SK-N-MC (cell line): ENCODE data around the genes SLC18A3 and C10orf53.

DNA sequence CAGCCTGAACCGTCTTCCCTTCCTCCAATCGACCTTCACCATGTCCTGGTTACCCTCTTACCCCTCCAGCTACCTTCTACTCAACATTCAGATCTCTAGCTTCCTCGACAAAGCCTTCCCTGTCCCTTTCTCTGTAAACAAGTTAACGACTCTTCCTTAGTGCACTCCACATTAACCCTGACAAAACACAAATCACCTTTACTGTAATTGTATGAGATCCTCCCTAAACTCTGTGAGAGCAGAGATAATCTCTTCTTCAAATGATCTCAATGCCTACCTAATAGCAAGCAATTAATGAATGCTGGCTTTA lies 42.9 kb downstream of the ERCC6 start:
- RRBS = no CpG with 5 or more reads among the region's 4 CpGs

- RRBS = under 1% methylated on average over 16 of the region's 80 CpGs
Measured at GRCh38 chr10:49609884-49610580, at the start of gene SLC18A3. SLC18A3 (plus strand) TSS chr10:49610310.

GRCh38 chr10:49614113-49614682 lies 361 bp downstream of the CHAT start:
- RRBS = 13% methylated on average over 13 of the region's 42 CpGs

GRCh38 chr10:49679180-49679960 lies at the start of gene C10orf53:
C10orf53 (plus strand) TSS chr10:49679651.
- RRBS = no CpG with 5 or more reads among the region's 46 CpGs

DNA sequence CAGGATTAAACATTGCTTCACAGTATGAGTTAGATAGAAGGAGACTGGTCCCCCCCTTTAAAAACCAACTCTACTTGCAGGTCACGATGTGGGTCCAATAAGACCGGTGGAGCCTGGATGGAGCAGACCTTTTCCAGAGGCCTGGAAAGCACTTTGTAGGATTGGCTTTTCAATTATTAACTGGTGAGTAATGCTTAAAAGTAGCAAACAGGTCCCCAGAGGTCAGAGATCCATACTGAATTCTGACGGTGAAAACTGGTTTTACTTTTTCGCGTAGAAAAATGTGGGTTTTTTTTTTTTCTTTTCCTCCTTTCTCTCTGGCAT lies 74.9 kb upstream of the OGDHL start:
- RRBS = no CpG with 5 or more reads among the region's 5 CpGs

DNA sequence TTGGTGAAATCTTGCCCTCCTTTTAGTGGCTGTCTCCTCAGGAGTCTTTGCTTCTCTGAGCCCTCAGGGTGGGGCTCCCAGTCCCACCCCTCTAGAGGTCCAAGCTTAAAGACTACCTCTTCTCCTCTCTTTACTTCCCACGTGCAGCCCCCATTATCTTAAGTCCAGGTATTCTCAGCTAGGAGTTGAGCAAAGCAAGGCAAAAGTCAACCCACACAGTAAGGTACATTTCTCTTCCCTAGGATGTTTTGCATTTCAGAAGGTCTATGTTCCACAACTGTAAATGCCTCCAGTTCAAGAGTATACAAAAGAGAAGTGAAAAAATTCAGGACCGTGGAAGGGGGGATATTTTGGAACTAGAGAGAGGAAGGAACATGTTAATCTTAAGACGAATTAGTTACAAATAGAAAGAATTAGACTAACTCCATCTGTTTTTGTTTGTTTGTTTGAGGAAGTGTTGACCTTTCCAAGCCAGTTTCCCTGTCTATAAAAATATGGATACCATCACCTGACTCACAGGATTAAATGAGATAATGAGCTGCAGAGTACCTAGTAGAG lies 144.9 kb upstream of the ASAH2 start:
- RRBS = no CpG with 5 or more reads among the region's 3 CpGs

DNA sequence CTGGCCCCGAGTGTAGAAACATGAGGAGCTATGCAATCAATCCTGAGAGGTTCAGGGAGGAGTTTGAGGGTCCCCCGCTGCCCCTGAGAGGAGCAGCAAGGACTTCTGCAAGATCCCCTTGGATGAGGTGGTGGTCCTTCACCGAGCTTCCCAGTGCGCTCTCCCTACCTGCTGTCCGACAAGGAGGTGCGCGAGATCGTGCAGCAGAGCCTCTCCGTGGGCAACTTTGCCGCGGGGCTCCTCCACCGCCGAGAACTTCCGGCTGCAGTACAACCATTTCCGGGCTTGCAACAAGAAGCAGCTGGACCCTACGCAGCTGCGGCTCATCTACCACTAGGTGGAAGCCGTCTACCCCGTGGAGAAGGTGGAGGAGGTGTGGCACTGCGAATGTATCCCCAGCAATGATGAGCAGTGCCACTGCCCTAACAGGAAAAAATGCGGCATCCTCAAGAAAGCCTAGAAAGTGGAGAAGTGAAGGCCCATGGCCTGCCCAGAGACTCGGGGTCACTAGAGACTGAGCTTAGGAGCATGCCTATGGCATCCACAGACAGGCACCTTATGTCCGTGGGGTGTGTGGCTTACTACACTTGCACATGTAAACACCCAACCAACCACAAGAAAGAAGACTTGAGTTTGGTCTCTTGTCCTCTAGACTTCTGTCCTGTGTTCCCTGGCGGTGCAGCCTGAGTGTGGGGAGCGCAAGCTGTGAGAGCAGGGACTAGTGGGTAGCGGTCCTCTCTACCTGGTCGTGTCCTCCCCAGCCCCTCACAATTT lies 36.4 kb upstream of the SGMS1 start:
- RRBS = no CpG with 5 or more reads among the region's 27 CpGs

DNA sequence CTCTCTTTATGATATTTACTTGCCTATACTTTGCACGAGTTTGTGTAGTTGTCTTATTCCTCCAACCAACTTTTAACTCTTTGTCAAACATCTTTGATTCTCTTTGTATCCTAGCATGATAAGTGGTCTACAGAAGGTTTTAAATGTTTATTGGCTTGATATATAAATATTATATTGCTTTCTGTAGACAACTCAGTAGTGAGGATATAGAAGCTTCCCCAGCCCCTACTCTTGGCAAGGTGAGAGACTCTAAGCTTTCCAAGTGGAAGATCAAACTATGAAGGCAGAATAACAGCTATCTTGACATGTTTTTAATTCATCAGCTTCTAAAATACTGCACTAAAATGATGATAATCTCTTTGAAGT lies 65.6 kb downstream of the A1CF start:
- RRBS = no CpG with 5 or more reads among the region's 1 CpG

DNA sequence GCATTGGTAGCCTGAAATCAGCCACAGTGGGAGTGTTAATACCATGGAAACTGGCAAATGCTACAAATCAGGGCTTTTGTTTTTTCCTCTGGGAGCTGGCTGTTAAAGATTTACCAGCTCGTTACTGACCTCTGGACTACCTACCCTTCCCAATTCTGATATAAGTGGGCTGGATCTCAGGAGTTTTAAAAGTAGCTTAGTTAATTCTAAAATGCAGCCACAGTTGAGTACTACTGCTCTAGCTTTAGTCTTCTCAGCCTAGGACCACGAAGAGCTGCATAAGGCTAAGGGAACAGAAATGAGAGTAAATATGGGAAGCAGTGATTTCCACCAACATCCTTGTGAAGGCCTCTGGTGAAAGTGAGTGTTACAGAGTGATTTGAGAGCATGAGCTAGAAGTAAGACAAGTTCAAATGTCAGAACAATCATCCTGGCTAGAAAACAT lies 53.2 kb downstream of the A1CF start:
- RRBS = no CpG with 5 or more reads among the region's 2 CpGs

- RRBS = no CpG with 5 or more reads among the region's 4 CpGs
Measured at GRCh38 chr10:51080603-51080910, 6.3 kb downstream of the PRKG1 start.

GRCh38 chr10:51267838-51268575 lies 193.7 kb downstream of the PRKG1 start:
- RRBS = no CpG with 5 or more reads among the region's 12 CpGs

- RRBS = no CpG with 5 or more reads among the region's 3 CpGs
Measured at GRCh38 chr10:51487071-51487627, 212.2 kb downstream of the CSTF2T start.

DNA sequence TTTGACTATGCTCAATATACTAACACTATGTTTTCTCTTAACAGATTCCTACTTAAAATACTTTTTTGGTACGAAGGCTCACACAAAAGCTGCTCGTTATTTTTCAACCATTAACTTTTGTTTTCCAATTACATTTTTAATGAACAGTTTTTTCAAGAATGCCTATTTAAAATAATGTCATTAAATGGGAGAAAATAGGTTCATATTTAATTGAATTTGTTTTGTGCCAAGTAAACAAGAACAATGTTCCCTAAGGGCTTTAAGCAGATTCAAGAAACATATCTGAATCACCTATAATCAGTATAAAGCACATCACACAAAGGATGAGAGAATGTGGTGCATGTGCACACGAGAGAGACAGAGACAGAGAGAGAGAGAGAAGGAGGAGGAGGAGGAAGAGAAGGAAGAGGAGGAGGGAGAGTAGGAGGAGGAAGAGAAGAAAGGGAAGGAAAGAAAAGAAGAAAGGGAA lies 174.6 kb downstream of the CSTF2T start:
- RRBS = no CpG with 5 or more reads among the region's 3 CpGs

GRCh38 chr10:51860051-51860702 lies 160.8 kb upstream of the CSTF2T start:
- RRBS = no CpG with 5 or more reads among the region's 6 CpGs

DNA sequence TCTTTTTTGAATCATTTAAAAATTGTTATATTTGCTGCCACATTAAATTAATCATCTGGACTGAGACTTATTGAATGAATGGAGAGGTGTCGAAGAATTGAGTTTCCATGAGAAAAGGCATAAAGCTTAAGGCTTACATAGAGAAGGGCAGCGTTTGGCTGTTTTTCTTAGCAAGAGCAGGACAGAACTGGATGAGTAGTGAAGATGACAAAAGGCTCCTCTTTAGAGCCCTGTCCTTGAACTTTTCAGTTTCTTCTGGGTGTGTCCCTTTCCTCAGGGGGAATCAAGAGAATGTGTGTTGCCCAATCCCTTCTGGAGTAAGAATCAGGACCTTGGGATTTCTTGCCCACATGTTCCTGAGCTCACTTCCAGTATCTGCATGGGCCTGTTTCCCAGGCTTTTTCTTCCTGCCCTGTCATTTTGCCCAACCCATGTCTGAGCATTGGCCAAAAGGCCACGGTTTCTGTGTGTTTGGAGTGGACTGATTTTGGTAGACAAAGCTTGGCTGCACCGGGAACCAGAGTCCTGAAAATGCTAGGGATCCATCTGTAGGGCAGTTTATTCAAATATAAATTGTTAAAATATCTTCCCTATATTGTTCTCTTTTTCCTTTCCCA lies 195.8 kb upstream of the CSTF2T start:
- RRBS = no CpG with 5 or more reads among the region's 4 CpGs

GRCh38 chr10:52759135-52759722 lies 13.4 kb downstream of the MBL2 start:
- RRBS = no CpG with 5 or more reads among the region's 3 CpGs

- RRBS = no CpG with 5 or more reads among the region's 4 CpGs
Measured at GRCh38 chr10:52767982-52768737, 4.4 kb downstream of the MBL2 start.

- RRBS = no CpG with 5 or more reads among the region's 9 CpGs
Measured at GRCh38 chr10:52775217-52775628, 2.6 kb upstream of the MBL2 start.

- RRBS = 27% methylated on average over 1 of the region's 10 CpGs
Measured at GRCh38 chr10:53025072-53025746, 252.6 kb upstream of the MBL2 start.

GRCh38 chr10:57222470-57222943 lies 861.4 kb upstream of the ZWINT start:
- RRBS = no CpG with 5 or more reads among the region's 3 CpGs